ENCODE measurements around the gene TOMM7.

DNA sequence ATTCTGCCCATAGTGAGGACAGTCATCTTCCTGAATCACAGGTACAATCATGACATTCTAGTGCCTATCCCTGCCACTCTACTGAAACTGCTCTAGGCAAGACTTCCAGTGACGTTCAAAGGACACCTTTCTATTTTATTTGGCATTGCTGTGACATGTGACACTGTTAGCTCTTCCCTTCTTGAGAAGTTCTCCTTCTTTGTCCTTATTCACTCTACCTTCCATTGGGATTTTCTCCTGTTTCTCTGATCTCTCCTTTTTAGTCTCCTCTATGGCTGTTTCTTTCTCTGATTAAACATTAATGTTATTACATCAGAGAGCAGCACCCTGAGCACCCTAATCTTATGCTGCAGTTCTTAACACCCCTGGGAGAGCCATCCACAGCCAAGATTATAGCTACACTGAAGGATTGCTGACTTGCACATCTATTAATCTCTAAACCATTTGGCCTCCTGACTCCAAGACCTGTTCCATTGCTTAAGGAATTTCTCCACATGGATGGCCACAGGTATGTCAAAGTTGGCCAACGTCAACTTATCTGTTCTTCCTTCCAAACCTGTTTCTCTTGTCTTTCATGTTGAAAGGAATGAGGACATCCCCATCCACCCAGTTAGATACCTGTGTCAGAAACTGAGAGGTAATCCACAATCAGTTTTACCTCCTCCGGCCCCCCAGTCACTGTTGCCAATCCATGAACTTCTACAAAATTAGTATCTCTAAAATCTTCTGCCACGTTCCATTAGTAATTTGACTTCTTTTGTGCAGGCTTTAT is 10.8 kb downstream of the MACC1 start:
- RRBS = no CpG with 5 or more reads among the region's 4 CpGs

GRCh38 chr7:20214876-20215552 is 2.2 kb downstream of the MACC1 start:
- RRBS = no CpG with 5 or more reads among the region's 3 CpGs

- RRBS = no CpG with 5 or more reads among the region's 10 CpGs
These were observed 2.9 kb upstream of the MACC1 start for GRCh38 chr7:20219769-20220818.

DNA sequence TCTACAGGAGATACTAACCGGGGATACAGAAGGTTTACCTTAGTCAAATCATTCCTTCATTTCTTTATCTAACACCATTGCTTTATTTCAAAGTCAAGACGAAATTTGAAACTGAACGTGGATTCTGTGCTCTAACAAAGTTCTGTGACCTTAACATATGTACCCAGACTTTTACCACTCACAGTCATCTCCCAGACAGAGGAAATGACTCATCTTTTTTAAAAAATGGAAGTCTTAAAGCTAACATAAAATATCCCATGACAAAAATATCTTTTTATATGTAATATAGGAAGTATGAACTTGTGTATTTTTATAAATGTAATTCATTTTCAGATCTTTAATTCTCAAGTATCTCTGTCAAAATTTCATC is 29.1 kb upstream of the ITGB8 start:
- RRBS = no CpG with 5 or more reads among the region's 3 CpGs

DNA sequence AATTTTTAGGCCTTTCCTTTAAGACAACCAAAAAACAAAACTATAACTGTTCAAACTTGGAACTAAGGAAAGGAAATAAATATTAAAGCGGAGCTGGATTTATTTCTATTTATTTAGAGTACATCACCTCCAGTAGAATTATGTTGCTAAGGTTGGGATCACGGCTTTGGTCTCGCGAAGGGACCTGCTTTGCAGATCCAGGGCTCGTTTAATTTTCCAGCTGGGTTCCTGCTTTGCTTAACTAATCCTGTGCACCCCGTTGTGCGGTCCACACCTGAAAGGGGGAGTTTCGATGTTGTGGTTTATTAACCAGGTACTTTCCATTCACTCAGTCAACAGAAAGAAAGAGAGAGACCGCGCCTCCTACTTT is 1.5 kb upstream of the ITGB8 start:
- RRBS = no CpG with 5 or more reads among the region's 10 CpGs

DNA sequence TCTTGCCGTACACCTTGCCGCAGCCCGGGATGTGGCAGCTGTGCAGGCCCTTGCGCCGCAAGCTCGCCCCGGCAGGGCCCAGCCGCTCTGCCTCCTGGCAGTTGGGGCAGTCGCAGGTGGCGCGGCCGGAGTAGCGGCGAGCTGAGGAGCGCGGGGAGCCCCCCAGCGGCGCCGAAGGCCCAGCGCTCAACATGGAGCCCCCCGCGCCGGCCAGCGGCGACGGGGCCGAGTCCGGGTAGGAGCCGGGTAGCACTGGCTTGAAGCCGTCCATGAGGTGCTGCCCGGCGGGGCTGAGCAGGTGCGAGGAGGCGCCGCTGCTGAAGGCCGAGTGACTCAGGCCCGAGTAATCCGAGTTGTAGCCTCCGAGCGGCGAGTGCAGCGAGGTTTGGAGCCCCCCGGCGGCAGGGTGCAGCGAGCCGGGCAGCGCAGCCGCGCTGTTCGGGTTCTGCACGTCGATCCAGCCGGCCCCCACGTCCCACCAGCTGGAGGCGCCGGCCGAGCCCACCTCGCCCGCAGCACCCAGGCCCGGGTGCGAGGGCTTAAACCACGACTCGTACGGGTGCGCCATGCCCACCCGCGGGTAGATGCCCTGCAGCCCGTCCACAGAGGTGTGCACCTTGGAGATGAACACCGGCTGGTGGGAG is 1.9 kb downstream of the SP8 start:
- RRBS = 3% methylated on average over 23 of the region's 69 CpGs

DNA sequence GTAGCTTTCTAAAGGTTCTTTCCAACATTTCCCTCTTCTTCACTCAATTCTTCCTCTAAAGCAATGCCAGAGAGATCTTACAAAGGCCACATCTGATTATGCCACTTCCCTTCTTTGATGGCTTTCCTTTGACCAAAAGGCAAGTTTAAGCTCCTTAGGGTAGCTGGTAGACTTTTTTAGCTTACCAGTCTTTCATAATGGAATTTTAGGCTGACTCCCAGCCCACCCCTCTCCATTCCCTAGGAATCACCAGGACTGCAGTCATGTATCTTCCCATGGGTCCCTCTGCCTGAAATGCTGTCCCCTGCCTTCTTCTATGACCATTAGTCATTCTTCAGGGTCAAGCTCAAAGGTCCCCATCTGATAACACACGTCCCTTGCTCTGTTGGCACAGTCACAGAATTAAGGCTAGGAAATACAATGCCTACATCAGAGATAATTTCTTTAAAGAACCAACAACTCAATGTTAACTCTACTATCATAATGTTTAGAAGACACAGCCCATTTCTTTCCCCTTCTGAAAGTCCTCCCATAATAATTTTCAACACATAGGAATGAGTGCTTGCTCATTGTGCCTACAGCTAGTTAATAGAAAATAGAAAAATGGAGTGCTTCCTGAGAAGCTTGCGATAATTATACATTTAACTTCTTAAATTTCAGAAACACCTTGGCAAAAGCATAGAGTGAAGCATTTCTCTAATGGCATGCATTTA is 140.6 kb downstream of the RAPGEF5 start:
- RRBS = no CpG with 5 or more reads among the region's 2 CpGs

GRCh38 chr7:22220748-22221459 is 136.1 kb downstream of the RAPGEF5 start:
- RRBS = no CpG with 5 or more reads among the region's 6 CpGs

GRCh38 chr7:22320554-22321000 is 36.4 kb downstream of the RAPGEF5 start:
- RRBS = no CpG with 5 or more reads among the region's 3 CpGs

- RRBS = no CpG with 5 or more reads among the region's 1 CpG
These were observed 66.9 kb downstream of the STEAP1B start for GRCh38 chr7:22433116-22433385.

GRCh38 chr7:22583123-22583615 is 83.2 kb upstream of the STEAP1B start:
- RRBS = no CpG with 5 or more reads among the region's 4 CpGs

DNA sequence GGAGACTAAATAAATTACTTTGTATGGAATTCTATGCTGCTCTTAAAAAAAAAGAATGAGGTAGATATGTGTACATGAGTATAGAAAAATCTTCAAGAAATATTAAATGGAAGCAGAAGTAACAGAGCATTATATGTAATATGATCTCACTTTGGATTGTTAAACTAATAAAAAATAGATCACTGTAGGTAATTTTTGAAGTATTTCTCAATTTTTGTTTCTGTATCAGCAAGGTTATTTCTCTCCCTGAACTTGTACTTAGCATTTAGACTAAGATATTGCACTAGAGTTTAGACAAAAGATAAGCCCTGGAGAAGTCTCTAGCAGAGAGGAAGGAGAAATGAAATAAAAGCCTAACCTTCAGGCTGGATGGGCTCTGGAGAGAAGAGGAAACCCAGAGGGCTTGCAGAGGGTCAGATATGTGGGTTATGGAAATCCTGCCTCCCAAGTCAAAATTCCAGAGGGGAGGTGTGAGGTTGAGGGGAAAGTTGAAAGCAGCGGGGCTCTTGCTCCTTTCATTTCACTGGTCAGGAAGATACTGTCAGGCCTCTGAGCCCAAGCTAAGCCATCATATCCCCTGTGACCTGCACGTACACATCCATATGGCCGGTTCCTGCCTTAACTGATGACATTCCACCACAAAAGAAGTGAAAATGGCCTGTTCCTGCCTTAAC is 24.0 kb upstream of the IL6 start:
- RRBS = no CpG with 5 or more reads among the region's 3 CpGs

- RRBS = no CpG with 5 or more reads among the region's 40 CpGs
These were observed at the start of gene TOMM7 for GRCh38 chr7:22822481-22823276. TOMM7 (minus strand) TSS chr7:22822849.

DNA sequence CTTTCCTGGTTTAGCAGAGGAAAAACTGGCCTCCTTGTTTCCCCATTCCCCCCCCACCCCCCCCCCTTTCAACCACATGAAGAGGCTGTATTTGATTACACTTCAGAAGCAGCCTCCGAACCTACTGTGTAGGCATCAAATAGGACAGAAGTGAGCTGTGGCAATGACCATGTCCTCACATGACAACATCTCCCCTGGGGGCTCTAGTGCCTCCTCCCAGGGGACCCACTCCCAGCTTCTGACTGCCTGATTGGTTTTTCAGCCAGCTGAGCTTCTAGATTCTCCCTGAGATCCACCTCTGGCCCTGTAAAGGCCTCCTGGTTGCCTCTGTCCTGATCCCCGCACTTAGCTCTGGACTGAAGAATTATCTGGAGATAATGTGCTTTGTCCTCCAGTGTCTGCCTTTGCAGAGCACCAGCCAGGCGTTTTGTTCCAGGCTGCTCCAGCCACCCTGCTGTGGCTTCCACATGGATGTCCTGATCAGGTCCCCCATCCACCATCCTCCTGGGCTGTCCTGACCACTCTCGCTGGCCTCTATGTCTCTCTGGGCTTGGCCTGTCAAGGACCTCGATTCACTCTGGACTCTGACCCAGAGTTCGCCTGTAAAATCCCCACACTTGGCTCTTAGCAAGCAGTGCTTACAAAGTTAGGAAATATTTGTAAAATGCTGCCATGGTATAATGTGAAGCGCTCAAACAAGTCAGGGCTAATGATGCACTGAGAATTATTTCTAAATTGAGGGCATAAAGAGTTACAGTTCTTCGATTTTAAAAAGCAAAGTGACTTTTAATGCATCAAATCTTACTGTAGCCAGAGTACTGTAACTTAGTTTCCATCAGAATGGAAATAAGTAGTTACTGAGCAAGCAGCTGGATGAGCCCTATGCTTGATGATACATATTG is 42.5 kb upstream of the TOMM7 start:
- RRBS = no CpG with 5 or more reads among the region's 8 CpGs

DNA sequence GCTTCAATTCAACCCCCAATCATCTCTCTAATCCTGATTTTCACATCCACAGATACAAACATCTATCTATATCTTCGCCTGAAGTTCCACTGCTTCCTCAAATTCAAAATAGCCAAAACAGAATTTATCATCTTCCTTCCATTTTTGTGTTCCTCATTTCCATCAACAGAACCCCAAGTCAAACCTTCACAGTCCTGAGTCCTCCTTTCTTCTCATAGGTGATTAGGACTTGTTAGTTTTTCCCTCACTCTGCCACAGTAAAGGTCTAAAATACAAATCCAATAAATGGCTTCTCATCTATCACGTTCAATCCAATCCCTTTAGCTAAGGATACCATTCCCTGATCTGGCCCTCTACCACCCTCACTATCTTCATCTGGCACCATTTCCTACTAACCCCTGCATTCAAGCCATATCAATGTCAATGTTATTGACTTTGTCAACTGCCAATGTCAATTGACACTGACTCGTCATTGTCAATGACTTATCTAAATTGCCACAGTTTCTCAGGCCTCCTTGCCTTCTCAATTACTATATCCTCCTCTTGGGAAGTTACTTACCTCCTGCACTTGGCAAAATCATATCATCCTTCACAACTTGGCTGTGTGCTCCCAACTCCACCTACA is 2.5 kb downstream of the HYCC1 start:
- RRBS = no CpG with 5 or more reads among the region's 3 CpGs

DNA sequence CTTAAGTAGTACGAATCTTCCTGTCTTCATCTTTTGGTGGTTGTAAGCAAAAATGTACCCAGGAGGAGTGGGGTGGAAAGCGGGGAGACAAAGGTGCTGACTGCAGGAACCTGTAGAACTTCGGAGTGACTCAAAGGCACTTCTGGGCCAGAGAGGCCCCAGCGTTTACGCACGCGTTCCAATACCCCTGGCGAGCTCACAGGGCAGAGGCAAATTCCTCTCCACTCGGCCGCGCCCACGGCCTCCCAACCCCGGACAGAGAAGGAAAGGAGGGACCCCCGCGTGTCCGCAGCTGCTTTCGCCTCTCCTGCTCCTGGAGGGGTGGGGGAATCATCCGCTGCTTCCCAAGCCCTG is 2.5 kb downstream of the IGF2BP3 start:
- RRBS = no CpG with 5 or more reads among the region's 18 CpGs

GRCh38 chr7:23469178-23469686 is 1.1 kb downstream of the IGF2BP3 start:
- RRBS = 1% methylated on average over 14 of the region's 60 CpGs

DNA sequence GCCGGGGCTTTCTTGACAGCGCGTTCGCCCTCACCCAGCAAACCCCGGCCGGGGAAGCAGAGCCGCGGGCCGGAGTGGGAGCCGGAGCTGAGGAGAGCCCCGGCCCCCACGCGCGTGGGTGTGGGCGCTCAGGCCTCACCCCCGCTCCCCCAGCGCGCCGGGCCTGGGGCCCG is 718 bp downstream of the IGF2BP3 start:
- RRBS = 2% methylated on average over 10 of the region's 20 CpGs

GRCh38 chr7:24719352-24719512 is 38.0 kb downstream of the GSDME start:
- RRBS = 95% methylated on average over 3 of the region's 3 CpGs

DNA sequence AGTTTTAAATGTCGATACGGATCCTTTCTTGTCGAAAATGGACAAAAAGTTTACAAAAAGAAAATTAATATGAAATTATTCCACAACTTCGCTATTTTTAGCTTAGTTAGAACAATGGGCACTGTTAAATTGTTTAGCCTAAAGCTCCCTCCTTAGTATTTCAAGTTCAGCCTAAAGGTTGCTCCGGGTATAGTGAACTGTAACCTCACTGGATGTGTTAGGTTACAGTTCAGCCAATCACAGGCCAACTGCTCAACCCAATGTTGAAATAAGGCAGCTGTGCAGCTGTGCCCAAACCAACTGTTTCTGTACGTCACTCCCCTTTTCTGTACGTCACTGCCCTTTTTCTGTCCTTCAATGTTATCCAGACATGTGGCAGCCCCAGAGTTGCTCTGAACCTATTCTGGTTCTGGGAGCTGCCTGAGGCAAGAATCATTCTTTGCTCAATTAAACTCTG is 8.0 kb upstream of the GSDME start:
- RRBS = no CpG with 5 or more reads among the region's 7 CpGs